ENCODE measurements around the genes STK36 and CYP27A1.

DNA sequence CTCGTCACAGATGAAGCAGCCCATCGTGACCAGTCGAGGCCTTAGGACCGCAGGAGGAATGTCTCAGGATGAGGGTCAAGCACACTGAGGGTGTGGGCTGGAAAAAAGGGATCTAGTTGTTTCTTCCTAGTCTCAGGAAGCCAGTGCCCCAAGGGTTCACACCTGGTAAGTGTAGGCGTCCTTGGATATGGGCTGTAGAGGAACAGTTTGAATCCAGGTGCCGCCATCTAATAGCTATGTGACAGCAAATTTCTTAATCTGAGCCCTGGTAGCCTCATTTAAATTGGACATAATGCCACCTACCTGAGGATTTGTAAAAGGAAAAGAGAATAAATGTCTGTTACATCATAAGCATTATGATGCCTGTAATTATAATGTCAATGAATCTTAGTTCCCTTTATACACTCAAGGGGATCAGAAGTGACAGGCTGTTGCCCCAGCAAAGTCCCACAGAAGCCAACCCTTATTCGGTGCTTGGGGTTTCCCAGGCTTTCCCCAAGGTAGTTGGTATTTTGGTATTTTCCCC lies 3.7 kb upstream of the GPBAR1 start:
- PRO-cap: no peak
- RAMPAGE, long total RNA, 3 experiments: no peak in any of the 3 experiments

GRCh38 chr2:218263608-218264642 lies 3.1 kb downstream of the GPBAR1 start:
- PRO-cap: no peak
- RAMPAGE, long total RNA, 3 experiments: no peak in any of the 3 experiments

GRCh38 chr2:218271039-218272019 lies 1.0 kb downstream of the PNKD start:
- PRO-cap: unidirectional peak, minus-strand start at chr2:218271122
- RAMPAGE, long total RNA, 3 experiments: no peak in any of the 3 experiments

DNA sequence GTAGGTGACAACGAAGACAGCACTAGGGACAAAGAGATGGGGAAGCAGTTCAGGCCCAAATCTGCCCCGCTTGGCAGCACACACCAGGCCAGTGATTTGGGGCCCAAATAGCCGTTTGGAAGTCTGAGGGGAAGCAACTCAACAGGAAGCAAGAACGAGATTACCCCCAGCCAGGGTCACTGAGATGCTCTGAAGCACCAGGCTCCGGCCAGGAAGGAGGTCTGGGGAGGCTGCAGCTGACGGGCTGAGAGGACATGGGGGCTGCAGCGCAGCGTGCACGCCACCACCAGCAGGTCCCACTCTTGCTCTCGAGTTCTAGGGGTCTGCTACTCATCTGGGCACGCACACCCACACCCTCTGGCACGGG lies 8.2 kb downstream of the PNKD start:
- PRO-cap: no peak
- RAMPAGE, long total RNA, 3 experiments: no peak in any of the 3 experiments

DNA sequence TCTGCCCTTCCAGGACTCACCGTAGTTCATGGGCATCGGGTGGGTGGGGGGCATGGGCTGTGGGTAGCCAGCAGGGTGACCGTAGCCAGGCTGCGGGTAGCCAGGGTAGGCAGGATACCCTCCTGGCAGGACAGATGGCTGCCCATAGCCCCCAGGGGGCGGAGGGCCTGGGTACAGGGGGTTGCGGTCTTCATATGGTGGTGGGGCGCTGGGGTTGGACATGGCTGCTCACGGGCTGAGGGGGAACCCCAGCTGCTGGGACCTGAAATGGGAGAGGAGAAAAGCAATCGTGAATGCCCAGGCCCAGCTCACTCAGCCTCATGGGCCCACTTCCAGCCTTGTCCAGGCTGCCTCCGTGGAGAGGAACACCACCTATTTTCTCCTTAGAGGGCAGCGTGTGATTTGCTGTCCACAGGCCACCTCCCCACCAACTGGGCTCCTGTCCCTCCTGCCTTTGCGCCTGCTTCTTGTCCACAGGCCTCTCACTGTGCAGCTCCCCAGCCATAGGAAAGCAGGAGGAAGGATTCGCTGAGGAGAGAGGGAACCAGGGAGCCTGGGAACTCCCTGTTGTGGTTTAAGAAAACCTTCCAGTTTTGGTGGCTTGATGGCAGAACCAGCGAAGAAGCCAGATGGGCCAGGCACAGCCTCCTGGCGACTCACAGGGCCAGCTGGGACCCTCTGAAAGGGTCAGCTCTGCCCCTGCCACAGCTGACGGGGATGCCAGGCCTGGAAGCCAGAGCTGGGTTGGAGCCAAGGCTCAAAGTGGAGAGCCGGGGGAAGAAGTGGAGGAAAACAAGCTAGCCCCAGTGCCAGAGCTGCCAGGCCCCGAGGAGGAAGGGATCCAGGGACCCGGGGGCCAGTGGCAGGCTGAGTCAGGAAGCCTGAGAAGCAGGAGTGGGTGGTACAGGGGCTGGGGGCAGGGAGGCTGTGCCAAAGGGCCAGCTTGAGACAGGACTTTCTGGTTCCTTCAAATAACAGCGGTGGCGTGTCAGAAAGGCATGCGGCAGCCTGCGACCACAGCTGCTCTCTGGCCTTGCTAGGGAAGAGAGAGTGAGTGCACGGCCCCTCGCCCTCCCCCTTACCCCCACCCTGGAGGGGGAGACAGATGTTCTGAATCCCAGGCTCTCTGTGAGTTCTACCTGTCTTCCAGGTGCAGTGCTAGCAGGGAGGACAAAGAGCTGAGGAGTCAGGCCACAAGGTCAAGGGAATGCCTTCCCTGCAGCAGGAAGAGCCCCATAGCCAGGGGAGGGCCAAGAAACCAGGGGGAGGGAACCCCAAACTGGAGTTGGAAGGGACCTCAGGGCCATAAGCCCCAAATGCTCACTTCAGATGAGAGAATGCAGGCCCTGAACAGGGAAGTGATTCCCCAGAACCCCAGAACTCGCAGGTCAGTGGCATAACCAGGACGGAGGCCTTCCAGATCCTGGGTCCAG lies 9.9 kb downstream of the TMBIM1 start:
- PRO-cap: no peak
- RAMPAGE, long total RNA, 3 experiments: no peak in any of the 3 experiments

DNA sequence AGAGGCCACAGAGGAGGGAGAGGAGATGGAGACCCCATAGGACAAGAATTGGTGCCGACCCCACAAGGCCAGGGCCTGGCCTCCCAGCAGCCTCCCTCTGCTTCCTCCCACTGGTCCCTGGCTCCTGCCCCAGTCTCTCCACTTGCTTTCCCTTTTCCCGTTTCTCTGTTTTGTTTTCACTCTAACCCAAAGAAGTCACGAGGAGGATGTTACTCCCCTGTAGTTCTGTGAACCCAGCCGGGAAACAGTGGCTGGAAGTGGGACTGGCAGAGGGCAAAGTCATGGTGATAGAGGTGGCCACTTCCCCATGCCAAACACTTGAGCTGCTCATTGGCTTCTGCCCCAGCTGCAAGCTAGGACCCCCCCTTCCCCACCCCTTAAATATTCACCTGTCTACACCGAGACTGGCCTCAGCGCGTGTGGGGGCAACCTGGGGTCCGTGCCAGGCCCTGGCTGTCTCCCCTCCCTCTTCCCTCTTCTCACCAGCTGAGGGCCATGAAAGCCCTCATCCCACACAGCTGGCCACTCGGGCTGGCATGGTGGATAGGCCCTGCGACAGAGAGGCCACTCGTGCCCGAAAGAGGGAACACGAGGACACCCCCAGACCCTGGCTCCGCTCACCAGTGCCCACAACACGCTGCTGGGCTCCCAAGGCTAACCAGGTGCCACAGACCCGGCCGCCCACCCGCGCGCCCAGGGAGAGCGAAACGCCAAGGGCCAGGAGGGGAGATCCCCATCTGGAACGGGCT lies 548 bp downstream of the TMBIM1 start:
- PRO-cap: no peak
- RAMPAGE, long total RNA, 3 experiments: no peak in any of the 3 experiments

GRCh38 chr2:218307663-218308201 lies 15.4 kb upstream of the TMBIM1 start:
- PRO-cap: no peak
- RAMPAGE, long total RNA, 3 experiments: no peak in any of the 3 experiments

DNA sequence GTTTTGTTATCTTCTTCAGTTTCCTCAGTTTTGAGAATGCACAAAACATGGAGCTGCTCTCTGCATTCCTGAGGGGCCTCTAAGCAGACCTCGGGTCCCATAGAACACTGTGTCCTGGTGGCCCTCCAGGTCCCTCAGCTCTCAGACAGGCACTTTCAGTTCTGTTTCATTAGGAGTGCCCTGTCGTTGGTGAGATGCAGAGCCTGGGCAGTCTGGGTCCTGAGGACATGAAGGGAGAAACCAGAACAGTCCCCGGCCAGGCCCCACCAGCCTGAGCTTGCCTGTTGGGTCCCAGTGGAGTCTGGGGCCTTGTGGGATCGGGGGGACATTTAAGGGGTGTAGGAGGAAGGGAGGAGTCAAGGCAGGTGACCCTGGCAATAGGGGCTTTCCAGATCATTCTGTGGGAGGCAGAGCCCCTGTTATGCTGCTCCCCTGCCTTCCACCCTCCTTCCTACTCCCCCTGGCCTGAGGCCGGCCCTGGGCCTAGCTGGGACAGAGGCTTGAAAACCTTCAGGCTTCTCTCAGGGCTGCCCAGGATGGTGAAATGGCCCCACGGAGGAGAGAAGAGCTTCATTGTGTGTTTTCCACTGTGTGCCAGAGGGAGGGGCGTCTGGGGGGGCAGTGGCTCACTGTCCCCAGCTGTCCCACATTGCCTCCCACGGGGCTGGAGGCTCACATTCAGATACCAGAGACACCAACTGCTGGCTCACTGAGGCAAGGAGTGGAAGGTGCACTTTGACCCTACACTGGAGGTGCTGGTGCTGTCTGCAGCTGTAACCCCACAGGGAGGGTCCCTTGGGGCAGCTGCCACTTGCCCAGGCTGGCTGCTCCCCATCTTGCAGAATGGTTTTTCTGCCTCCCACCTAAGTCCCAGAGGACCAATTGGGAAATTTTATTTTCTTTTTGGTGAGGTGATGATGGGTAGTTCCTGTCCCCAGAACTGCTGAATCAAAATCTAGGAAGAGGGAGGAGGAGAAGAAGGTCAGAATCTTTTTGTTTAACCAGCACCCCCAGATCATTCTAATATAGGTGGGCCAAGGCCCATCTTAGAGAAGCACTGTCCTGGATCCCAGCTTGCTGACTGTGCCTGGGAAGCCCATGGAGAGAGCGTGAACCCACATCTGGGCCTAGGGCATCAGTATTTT lies 26.5 kb upstream of the CATIP start:
- PRO-cap: no peak
- RAMPAGE, long total RNA, 3 experiments: no peak in any of the 3 experiments

GRCh38 chr2:218357665-218358338 lies 1.1 kb downstream of the CATIP start:
- PRO-cap: no peak
- RAMPAGE, long total RNA, 3 experiments: no peak in any of the 3 experiments

- PRO-cap: no peak
- RAMPAGE, long total RNA, 3 experiments: no peak in any of the 3 experiments
These were observed 212 bp downstream of the CTDSP1 start for GRCh38 chr2:218399980-218400180.

GRCh38 chr2:218419291-218419663 lies 354 bp downstream of the VIL1 start:
- PRO-cap: no peak
- RAMPAGE, long total RNA, 3 experiments: no peak in any of the 3 experiments

DNA sequence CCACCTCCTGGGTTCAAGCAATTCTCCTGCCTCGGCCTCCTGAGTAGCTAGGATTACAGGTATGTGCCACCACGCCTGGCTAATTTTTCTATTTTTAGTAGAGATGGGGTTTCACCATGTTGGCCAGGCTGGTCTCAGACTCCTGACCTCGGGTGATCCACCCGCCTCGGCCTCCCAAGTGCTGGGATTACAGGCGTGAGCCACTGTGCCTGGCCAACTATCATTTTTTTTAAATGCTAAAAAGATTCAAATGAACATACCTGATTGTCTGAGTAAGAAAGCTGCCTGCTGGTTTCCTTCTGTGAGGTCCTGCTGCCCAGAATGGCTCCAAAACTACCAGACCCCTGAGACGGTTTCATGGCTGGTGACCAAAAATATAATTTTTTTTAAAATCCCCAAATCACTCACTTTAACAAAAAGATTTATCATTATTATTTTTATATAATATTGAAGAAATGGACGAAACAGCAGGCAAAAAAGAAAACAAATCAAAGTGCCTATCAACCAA lies 18.5 kb downstream of the USP37 start:
- PRO-cap: no peak
- RAMPAGE, long total RNA, 3 experiments: no peak in any of the 3 experiments

GRCh38 chr2:218598402-218598968 lies 9.2 kb upstream of the PLCD4 start:
- PRO-cap: no peak
- RAMPAGE, long total RNA, 3 experiments: no peak in any of the 3 experiments

DNA sequence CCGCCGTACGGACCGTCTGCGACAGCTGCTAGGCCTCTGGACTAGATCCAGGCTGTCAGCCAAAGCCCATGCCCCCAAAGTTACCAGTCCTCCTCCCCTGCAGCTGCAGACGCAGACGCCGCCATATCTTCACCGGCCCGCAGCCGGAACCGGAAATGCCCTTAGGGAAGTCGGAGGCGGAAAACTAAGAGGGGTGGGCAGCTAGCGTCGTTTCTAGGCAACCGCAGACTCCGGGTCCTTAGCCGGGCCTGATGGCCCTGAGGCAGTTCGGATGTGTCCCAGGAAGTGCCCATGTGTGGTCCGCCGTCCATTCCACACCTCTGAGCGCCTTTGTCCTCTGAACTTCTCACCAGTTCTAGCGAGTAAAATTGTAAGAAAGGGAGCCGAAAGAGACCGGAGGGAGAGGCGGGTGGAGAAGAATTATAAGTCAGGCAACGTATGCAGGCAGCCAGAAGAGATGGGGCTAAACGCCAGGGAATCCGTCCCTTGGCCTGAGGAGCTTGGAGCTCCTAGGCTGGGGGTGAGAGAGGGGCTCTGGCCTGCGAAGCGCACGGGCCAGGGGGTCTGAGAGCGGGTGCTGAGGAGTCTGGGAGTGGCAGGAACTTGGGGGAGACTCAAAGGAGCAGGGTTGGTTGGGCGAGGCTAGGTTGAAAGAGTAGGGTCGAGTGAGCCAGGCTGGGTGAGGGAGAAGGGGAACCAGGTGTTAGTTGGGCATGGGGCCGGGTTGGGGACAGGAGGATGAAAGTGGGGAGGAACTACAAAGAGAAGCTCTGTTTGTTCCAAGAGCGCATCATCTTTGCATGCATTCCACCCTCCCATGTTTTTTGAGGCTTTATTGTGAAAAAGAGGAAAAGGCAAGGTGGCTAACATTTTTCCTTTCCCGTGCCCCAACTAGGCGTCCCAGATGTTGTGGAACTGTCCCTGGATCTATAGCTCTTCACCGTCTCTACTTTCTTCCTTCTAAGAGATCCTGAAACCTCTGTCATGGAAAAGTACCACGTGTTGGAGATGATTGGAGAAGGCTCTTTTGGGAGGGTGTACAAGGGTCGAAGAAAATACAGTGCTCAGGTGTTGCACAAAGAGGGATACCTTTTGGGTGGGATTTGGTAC lies at the start of gene STK36:
STK36 (plus strand) TSS at position 241 of the 1,110 bp plus-strand sequence.
- PRO-cap: bidirectional peak, plus-strand start at position 241 of the sequence, minus-strand start at position 157 of the sequence
- RAMPAGE, long total RNA, 3 experiments: start-site peak on the plus strand in 1 of 3 experiments, centred at positions 226 to 477 of the sequence, 9 to 15 reads per replicate; start-site peak on the minus strand in 2 of 3 experiments, centred at positions 139 to 143 of the sequence, 101 to 108 reads per replicate

GRCh38 chr2:218755918-218756345 lies 26.0 kb upstream of the CYP27A1 start:
- PRO-cap: no peak
- RAMPAGE, long total RNA, 3 experiments: no peak in any of the 3 experiments

- PRO-cap: bidirectional peak, plus-strand start at chr2:218782147, minus-strand start at chr2:218782096
- RAMPAGE, long total RNA, 3 experiments: no peak in any of the 3 experiments
These were observed at the start of gene CYP27A1 for GRCh38 chr2:218781432-218782231. Gene CYP27A1 (plus strand): TSS chr2:218782147.

DNA sequence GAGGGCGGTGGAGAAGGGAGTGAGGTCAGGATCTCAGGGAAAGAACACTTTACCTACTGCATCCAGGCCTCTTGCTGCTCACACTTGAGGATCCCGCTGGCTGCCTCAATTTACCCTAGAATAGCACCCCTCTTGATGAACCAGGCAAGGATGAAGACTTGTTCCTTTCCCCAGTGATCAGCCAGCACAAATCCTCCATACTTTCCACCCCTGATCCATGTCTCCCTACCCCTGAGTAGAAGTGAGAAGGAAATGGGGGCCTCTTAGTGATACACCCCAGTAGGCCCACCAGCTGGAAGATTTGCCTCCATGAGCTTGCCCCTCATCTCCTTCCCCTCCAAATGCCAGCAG lies 14.3 kb downstream of the WNT10A start:
- PRO-cap: no peak
- RAMPAGE, long total RNA, 3 experiments: no peak in any of the 3 experiments

GRCh38 chr2:218961188-218962257 lies 2.1 kb downstream of the CDK5R2 start:
- PRO-cap: no peak
- RAMPAGE, long total RNA, 3 experiments: no peak in any of the 3 experiments

GRCh38 chr2:218983677-218983928 lies 1.4 kb downstream of the FEV start:
- PRO-cap: no peak
- RAMPAGE, long total RNA, 3 experiments: no peak in any of the 3 experiments

DNA sequence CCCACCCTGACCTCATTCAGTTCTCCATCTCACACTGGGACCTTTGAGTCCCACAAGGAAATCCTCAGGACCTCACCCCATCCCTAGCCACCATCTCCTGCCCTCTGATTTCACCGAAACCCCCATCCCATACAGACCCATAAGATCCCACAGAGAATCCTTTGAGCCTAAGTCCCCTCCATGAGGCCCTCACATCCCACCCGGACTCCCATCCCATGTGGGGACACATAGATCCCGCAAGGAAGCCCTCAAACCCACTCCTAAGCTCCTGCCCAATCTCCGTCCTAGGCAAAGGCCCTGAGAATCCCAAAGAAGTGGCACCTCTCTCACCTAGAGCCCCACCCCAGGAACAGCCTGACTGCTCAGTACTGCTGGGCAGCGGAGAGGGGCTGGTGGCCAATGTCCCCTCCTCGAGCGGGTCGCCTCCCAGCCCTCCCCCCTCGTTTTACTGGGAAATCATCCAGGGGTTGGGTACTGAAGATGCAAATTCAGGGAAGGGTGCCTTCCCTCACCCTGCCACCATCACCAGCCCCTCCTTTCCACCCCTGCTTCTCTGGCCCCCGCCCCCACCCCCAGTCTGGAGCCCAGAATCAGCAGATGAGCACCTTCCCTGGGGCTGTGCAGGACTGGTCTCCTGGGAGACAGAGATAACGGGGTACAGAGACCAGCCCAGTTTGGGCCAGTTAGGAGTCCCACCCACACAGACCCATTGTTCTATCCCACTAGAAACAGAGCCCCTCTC lies 4.2 kb upstream of the CRYBA2 start:
- PRO-cap: no peak
- RAMPAGE, long total RNA, 3 experiments: no peak in any of the 3 experiments